NCI-H460 (cell line): ENCODE data around the gene GMCL1.

RAMPAGE:
- cytosol, long total RNA = no peak
- long total RNA = no peak
- nucleus, long total RNA = no peak
Measured at GRCh38 chr2:69171345-69171943, 158.5 kb downstream of the ANTXR1 start.

GRCh38 chr2:69177764-69178803 is 165.1 kb downstream of the ANTXR1 start:
RAMPAGE:
- cytosol, long total RNA = no peak
- long total RNA = no peak
- nucleus, long total RNA = no peak

DNA sequence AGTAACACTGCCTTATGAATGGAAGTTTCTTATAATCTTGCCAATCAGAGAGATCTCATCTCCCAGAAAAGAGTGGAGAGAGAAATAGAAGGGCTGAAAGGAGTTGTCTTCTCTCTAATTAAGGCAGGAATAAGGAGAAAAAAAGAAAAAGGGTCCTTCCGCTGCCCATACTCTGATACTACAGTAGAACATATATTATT is 133.8 kb downstream of the GFPT1 start:
RAMPAGE:
- cytosol, long total RNA = no peak
- long total RNA = no peak
- nucleus, long total RNA = no peak

DNA sequence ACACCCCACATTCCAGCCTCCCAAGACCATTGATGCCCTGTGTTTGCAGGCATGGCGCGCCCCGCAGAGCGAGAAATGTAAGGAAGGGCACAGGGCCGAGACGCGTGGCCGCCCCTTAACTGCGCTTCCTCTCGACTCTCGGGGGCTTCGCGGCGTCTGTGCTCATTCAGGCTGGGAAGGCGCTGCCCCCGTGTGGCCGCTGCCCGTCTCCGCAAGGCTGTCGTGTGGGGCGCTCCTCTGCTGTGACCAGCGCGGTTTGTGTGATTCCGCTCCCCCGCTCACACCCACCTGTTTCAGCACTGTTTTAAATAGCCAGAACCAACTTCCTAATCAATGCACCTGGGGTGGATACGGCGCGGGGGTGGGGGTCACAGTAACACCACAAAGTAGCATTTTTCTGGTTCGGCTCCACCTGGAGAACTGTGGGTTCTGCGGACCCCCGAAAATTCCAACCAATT is 79.6 kb downstream of the GFPT1 start:
RAMPAGE:
- cytosol, long total RNA = no peak
- long total RNA = no peak
- nucleus, long total RNA = no peak

DNA sequence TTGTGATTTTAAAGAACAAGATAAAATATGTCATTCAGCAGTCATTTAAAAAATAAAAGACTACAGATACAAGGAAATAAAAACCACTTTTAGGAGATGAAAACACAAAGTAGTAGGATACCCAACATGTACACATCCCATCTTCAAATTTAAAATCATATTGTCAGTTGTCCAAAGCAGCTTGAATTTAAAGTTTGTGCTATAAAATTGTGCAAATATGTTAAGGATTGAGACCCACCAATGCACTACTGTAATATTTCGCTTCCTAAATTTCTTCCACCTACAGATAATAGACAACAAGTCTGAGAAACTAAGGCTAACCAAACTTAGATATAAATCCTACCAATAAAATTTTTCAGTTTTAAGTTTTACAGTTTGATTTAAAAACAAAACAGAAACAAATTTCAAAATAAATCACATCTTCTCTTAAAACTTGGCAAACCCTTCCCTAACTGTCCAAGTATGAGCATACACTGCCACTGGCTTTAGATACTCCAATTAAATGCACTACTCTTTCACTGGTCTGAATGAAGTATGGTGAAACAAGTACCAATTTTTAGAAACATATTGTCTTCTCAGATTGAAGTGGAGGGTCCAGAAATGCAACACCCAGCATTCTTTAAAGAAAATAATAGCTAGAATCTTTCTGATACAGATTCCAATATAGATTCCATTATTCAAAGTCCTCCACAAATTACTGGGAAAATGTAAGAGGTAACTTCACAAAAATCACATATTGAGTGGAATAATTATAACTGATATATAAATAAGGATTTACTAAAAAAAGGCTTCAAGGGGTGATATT is 61.5 kb downstream of the GFPT1 start:
RAMPAGE:
- cytosol, long total RNA = no peak
- long total RNA = no peak
- nucleus, long total RNA = no peak

RAMPAGE:
- cytosol, long total RNA = no peak
- long total RNA = no peak
- nucleus, long total RNA = no peak
Measured at GRCh38 chr2:69347932-69348462, 39.0 kb downstream of the GFPT1 start.

RAMPAGE:
- cytosol, long total RNA = no peak
- long total RNA = no peak
- nucleus, long total RNA = no peak
Measured at GRCh38 chr2:69554749-69555602, 88.6 kb downstream of the AAK1 start.

DNA sequence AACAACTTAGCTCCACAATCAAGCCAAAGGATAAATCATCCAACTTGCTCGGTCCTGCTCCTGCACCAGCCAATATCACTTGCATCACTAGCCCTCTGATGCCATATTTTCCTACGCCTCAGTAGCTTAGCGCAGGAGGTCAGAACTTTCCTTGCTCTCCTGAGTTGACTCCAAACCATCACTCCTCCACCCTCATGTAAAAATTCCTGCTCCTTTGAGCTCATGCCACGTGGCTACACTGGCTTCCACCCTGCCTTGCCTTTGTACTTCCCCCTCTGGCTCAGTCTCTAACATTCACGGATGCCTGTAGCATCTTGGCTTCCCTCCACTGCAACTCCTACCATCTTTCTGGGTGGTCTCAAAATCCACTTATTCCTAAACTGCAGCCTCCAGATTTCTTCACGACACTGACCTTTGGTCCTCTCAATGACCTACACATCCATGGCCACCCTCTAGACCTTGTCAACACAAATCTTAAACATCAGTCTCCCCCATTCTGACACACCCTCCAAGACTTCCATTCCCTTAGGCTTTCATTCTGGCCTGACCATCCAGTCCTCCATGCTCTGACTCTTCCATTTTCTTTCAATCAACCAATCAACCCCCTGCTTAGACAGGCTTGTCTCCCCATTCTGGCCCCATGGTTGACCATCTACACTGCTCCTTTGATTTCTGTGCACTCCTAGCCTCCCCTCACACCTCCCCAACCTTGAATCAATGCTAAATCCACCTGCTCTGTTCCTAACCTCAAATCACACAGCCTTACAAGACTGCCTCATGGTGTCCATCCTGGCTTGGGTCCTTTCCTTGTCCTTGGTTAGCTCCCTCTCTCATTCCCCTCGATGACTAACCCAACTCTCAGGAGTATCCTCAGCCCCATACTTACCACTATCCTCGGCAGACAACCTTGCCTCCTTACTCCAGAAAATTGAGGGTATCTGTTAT is 24.9 kb downstream of the AAK1 start:
RAMPAGE:
- cytosol, long total RNA = no peak
- long total RNA = no peak
- nucleus, long total RNA = no peak

DNA sequence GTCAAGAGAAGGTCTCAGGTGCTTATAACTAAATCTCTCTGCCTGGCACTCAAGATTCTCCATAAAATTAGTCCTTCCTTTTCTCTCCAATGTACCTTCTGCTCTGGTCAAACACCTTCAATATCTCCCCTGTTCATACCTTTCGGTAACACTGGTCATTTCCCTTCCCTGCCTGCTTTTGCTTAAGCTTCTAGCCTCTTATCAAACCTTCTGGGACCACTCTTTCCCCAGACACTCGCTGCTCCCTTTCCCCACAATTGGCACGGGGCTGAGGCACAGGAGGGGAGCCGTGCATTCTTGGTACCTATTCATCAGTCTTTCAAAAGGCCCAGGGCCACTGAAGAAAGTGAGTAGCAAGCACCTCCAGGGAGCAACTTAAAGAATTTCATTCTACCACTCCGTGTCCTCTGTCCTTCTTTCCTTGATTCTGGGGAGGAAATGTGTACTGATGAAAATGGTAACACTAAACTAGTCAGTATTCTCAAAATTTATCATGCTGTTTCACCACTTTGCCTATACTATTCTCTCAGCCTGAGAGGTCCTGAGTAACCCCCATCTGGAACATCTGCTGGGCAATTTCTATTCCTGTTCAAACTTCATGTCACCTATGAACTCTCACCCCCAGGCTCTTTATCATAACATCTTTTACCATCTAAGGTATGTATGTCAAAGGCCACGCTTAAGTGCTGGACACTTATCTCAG is 5.2 kb downstream of the AAK1 start:
RAMPAGE:
- cytosol, long total RNA = no peak
- long total RNA = no peak
- nucleus, long total RNA = no peak

RAMPAGE:
- cytosol, long total RNA = no peak
- long total RNA = no peak
- nucleus, long total RNA = no peak
Measured at GRCh38 chr2:69693308-69694086, 48.4 kb upstream of the ANXA4 start.

DNA sequence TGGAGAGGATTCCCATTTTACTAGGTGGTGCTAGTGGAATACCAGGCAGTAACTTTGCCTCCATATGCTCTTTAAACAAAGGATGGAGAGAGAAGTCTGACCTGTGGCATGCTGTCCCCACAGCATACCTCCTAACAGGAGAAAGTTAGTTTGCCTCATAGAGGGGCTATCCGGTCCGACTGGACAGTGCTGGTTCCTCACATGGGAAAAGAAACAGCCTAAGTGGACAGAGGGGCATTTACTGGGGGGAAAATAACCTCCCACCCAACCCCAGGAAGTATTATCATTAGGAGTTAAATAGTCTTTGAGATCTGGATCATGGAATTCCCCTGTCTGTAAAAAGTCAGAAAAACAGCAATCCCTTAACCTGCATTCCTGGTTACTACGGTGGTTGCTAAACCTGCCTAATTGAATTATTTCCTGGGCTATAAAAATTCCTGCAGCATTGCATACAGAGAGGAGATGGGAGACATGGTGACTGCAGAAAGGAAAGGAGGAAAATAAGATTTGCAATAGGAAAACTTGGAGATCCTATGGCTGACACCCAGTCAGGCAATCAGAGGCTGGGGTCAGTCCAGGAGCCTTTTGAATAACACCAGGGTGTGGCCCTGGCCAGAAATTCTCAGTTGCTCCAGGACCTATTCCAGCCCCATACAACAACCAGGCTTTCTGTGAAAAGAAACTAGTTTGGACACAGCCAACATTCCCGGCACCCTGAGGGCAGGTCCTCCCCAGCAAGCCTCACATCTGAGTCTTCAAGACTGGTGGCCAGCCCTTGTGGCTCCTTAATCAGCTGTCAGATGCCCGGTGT is 31.4 kb upstream of the GMCL1 start:
RAMPAGE:
- cytosol, long total RNA = no peak
- long total RNA = no peak
- nucleus, long total RNA = no peak

DNA sequence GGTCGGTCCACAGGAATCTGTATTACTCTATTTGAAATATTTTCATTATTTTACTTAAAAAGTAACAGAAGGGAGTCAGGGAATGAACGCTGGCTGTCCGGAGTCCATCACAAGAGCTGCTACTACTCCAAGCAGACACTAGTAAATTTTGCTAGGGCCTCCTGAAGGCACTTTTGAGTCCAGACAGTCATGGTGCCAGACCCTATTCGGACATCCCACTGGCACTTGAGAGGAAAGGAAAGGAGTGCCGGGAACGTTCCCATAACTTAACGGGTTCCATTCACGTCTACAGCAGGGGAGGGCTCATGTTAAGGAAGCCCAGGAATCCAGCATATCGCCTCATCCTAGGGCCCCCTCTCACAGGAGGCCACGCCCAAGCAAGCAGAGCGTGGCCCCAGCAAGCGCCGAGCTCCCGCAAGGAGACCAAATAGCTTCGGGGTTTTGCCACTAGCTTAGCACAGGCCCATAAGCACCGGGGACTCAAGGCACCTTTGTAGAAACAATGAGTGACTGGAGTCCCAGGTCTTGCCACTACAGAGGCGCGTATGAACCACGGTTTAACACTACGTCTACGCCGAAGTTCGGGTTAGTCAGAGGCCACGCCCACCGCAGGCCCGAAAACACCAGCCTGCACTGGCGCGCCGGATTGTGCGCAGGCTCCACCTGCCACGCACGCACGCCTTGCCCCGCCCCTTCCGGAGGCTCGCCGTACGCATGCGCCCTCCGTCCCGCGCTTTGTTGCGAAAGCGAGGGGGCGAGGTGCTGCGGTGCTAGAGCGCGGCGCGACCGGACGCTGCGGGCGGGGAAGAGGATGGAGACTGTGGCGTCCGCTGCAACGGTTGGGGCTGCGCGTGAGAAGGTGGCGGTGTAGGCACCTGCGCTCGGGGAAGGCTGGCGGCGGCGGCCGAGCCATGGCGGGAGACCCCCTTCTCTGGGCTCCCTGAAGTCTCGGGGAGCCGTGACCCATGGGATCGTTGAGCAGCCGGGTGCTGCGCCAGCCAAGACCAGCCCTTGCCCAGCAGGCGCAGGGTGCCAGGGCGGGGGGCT is at the start of gene GMCL1:
Gene GMCL1 (plus strand): TSS at position 733 of the 1,047 bp plus-strand sequence.
RAMPAGE:
- cytosol, long total RNA = start-site peak on the plus strand centred at position 760 of the sequence, 68 bp wide, 485 and 199 reads in 2 replicates
- long total RNA = start-site peak on the plus strand centred at position 739 of the sequence, 41 bp wide, 55 and 232 reads in 2 replicates
- nucleus, long total RNA = start-site peak on the plus strand centred at position 756 of the sequence, 94 bp wide, 795 and 126 reads in 2 replicates

DNA sequence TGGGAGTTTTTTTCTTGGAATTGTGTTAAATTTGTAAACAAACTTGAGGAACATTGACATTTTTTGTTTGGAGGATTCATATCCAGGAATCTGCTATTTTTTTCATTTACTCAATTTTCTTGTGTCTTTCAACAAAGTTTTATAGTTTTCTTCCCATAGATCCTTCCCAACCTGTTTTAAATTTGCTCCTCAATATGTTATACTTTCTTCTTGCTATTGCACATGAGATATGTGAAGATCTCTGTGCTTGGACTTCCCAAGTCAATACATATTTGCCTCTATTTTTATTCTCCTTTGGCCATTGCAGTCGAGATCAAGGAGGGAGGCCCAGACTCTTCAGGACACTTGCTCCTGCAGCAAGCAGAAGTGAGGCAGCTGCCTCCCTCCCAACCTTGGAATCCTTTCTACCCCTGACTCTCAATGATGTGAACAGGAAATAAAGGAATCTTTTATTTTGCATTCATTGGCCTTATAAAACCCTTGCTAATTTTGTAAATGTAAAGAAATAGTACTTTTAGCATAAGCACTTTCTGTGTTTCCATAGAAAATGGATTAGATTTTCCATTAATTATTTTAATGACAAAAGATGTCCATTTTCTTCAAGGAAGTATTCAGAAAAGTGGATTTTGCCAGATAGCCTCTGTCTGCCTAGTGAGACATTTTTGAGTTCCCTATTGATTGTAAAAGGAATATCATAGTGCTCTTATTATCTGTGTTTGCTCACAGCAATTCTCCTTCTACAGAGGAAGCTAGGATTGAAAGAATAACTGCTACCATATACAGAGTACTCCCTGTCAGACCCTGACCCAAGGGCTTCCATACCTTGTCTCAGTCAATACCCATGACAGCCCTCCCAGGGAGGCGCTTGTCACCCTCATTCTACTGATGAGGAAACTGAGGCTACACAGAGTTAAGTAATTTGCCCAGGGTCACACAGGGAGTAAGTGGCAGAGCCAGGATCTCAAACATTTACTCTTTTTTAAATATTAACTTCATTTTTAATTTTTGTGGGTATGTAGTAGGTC is 15.4 kb downstream of the MXD1 start:
RAMPAGE:
- cytosol, long total RNA = no peak
- long total RNA = no peak
- nucleus, long total RNA = no peak

GRCh38 chr2:70087504-70087542 is within 50 bp of the PCBP1 start:
RAMPAGE:
- cytosol, long total RNA = no peak
- long total RNA = no peak
- nucleus, long total RNA = no peak

DNA sequence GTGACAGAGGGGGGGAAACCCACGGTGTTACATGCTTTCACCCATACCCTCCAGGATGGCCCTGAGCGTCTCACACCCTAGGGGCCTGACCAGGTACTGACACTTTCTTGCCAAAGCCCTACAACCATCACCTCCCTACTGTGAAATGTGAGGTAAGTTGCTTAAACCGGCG is 49.8 kb downstream of the C2orf42 start:
RAMPAGE:
- cytosol, long total RNA = no peak
- long total RNA = no peak
- nucleus, long total RNA = no peak

DNA sequence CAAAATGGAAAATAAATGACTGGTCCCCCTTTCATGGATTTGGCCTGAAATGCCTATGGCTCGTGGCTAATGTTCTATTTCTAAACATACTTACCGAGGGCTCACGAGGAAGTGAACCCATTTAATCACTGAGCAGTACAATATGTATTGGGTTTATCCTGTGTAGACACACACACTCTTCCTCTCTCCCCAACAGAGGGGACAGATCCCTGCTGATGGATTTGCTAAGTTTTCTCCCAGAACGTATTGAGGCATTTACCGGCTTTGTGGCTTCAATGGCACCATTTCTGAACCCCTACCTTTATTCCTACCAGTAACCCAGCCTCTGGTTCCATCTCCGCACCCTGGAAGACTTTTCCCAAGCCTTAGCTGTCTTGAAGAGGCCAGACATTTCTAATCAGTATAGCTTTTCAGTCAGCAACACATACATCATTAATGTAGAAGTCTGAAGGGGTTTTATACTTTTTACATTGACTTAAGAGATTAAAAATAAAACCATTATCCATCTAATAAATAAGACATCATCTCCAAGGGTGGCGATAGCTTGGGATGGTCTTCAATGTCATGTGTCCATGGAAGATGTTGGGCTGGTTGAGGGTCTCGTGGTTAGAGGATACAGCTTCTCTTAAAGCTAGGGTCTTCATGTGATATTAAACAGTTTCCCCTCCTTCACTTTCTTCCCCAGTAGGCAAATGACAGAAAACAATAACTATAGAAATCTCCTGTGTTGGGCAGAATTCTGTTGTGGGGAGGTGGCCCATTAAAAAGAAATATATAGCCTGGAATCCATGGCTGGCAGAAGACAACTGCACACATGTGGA is 103.7 kb downstream of the TGFA start:
RAMPAGE:
- cytosol, long total RNA = no peak
- long total RNA = no peak
- nucleus, long total RNA = no peak

GRCh38 chr2:70527333-70528158 is 26.1 kb downstream of the TGFA start:
RAMPAGE:
- cytosol, long total RNA = no peak
- long total RNA = no peak
- nucleus, long total RNA = no peak

DNA sequence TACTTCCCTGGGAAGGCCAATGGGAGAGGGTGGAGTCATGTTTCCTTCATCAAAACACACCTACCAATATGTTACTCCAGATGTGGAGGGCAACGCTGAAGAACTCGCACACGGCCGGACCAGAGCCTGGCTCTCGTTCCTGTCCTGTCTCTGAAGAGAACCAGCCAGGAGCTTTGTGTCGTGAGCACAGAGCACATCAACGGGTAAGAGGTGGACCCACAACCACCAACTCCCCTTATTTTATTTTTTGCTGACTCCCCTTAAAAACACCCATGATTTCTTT is 94.9 kb downstream of the ADD2 start:
RAMPAGE:
- cytosol, long total RNA = no peak
- long total RNA = no peak
- nucleus, long total RNA = no peak

GRCh38 chr2:70985757-70986339 is 7.4 kb downstream of the ANKRD53 start:
RAMPAGE:
- cytosol, long total RNA = no peak
- long total RNA = no peak
- nucleus, long total RNA = no peak

GRCh38 chr2:70987150-70988228 is 7.2 kb downstream of the TEX261 start:
RAMPAGE:
- cytosol, long total RNA = no peak
- long total RNA = no peak
- nucleus, long total RNA = no peak